Daoy (cell line): ENCODE measurements around the genes HAGH, RPL3L, RNF151, CASKIN1 and DNASE1L2.

DNA sequence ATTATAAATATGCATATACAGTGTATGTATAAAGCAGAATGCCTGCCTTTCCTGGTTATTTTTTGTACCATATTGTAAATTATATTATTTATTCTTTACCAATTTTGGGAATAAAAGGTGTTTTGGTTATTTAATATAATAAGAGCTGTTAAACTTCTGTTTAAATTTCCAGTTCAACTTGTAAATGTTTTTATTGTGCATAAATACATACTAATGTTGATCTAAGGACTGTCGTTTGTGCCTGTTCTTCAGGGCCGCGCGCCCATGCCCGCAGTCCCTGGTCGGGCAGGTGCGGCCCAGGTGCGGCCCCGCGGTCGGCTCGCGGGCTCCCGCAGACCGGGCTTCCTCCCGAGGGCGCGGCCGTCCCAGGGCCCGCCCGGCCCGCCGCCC is 400 bp upstream of the JPT2 start:
- RAMPAGE, long total RNA: no peak

DNA sequence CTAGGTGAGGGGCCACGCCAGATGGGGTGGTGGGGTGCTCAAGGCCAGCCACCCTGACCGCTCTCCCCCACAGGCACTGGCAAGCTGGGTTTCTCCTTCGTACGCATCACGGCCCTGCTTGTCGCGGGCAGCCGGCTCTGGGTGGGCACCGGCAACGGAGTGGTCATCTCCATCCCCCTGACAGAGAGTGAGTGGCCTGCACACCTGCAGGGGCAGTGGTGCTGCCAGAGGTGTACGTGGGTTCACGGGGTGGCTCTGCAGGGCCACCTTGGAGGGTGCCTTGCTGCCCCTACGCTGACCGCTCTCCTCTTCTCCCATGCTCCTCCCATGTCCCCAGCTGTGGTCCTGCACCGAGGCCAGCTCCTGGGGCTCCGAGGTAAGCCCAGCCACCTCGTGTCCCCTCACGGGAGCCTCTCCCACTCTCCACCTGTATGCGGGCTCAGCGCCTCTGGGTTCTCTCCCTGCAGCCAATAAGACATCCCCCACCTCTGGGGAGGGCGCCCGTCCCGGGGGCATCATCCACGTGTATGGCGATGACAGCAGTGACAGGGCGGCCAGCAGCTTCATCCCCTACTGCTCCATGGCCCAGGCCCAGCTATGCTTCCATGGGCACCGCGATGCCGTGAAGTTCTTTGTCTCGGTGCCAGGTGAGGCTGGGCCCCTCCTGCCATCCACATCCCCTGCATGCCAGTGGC is 3.5 kb downstream of the NME3 start:
- RAMPAGE, long total RNA: no peak

DNA sequence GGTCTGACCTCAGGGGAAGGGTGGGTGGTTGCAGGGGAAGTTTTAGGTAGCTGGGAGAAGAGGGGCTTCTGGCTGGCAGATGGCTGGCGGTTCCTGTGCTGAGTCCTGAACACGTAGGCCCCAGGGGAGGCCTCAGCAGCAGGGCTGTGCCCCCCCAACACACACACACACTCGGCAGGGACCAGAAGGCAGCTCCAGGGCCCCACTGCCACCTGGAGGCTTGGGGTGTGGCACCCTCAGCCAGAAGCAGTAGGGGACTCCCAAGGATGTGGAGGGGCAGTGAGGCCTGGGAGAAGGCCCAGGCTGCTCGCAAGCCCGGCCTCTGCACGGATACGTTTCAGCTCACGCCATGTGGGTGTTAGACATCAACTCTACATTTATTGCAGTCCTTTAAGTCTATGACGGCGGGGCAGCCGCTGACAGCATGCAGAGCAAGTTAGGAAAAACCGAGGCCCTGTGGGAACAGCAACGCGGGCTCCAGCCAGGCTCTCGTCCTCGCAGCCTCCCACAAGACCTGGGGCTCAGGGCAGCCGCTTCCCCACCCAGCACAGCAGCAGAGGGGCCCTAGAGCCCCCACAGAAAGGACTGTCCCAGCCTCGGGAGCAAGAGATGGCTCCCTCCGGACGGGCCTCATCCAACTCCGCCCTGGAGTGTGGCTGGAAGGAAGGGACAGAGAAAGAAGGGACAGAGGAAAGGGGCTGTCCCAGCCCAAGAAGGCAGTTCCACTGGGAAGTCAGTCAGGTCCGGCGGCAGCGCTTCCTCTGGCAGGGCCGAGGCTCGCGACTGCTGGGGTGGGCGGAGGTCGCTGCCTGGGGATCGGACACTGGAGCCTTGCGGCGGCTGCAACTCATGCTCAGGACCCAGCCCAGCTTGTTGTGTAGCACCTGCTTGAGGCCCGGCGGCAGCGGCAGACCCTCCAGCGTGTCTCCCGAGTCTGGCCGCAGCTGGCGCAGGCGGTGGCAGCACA is 3.7 kb upstream of the MRPS34 start:
- RAMPAGE, long total RNA: no peak

DNA sequence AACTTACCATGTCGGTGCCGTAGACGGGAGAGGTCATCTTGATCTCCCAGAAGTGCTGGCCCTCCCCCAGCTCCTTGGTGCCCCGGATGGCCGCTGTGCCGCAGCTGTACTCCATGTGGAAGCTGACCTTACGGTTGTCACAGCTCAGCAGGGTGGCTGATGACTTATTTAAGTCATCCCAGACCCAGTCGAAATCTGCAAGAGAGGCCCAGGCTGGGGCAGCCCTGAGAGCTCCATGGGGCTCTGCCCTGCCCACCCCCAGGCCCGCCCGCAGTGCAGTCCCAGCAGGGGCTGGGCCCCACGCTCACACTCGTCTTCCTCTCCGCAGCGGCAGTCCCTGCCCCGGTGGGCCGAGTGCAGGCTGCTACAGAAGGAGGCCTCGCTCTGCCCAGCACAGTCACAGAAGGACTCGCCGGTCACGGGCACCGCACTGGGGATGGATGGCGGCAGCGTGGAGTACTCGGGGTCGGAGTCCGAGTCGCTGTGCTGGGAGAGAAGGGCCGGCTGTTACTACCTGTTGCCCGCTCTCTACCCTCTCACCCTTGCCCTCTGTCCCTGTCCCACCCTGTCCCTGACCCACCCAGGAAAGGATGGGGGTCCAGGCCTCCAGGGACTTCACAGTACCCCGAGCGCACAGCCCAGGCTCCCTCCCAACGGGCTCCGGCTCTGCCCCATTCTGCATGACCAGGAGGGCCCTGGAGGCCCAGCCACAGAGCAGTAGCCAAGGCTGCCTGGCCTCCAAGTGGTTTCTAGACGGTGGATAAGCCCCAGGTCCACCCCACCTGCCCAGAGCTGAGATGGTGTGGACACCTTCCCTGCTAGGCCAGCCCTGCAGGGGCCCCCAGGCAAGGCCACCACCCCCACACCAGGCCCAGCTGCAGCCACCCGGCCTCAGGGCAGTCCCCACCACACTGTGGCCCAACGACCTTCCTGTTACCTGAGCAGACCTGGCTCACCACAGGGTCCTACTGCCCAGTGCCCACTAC is 4.0 kb downstream of the SPSB3 start:
- RAMPAGE, long total RNA: no peak

DNA sequence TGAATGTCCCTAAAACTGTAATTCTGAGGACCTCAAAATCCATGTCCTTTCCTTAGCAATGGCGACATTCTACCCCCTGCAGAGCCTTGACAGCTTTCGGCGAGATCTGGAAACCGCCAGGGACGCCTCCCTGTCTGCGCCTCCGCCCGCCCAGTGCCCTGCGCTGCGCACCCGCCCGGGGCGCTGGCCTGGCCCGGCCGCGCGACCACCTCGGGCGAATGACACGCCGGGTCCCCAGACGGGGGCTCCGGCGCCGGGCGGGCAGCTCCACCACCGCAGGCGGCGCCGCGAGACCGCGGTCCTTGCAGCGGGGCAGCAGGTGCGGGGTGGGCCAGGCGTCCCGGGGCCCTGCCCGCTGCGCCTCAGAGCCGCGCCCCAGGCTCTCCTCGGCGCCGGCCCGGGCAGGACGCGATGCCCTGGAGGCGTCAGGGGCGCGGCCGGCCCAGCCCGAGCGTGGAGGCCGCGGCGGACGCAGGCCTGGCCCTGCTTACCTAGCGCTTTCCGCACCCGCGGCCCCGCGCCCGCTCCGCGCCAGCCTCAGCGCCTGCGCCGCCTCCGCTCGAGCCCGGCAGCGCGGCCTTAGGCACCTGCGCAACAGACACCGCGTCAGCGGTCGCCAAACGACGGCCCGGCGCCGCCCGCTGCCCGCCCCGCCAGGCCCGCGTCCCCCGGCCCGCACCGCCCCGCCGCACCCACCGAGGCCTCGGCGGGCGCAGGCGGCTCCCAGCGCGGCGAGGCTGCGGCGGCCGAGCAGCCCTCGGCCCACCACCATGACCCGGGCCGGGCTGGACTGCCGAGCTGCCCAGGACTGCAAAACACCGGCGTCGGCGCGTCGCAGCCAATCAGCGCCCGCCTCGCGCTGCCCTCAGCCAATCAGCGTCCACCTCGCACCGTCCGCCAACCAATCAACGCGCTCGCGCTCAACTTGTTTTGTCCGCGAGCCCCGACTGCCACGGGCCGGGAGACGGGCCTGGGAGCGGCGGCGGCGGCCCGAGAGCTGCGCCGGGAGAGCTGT is at the start of gene HAGH:
TSS of gene HAGH (minus strand) at position 810 of the 1,015 bp plus-strand sequence.
- RAMPAGE, long total RNA: no peak

GRCh38 chr16:1904567-1905106 is 13.6 kb downstream of the HS3ST6 start:
- RAMPAGE, long total RNA: no peak

DNA sequence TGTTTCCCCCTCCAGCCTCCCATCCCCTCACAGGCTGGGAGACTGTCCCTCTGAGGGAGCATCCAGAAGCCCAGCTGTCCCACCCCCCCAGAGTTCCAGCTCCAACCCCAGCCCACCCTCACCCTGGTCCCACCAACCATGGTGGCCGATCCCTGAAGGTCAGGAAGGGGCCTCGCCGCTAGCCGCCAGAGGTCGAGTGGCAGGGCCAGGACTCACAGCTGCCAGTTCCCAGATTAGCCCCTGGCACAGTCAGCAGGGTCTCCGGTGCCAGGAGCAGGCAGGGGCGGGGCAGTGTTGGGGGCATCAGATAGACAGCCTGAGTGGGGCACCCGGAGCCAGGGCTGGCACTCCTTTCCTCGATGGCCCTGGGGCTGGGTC is at the start of gene RPL3L:
TSS of gene RPL3L (minus strand) at position 198 of the 378 bp plus-strand sequence.
- RAMPAGE, long total RNA: no peak

GRCh38 chr16:1966477-1967402 is at the start of gene RNF151:
Gene RNF151, plus strand, starts transcription at chr16:1966856.
- RAMPAGE, long total RNA: no peak

DNA sequence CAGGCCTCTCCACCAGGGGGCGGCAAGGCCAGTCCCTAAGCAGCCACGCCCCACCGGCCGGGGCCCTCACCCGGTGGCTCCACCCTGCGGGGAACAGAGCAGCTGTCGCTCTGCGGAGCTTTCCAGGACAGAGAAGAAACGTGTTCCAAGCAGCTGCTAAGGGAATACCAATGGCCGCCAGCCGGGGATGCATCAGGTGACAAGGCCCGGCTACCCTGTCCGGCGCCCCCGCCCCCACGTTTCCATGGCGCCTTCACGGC is 14.1 kb downstream of the SYNGR3 start:
- RAMPAGE, long total RNA: no peak

DNA sequence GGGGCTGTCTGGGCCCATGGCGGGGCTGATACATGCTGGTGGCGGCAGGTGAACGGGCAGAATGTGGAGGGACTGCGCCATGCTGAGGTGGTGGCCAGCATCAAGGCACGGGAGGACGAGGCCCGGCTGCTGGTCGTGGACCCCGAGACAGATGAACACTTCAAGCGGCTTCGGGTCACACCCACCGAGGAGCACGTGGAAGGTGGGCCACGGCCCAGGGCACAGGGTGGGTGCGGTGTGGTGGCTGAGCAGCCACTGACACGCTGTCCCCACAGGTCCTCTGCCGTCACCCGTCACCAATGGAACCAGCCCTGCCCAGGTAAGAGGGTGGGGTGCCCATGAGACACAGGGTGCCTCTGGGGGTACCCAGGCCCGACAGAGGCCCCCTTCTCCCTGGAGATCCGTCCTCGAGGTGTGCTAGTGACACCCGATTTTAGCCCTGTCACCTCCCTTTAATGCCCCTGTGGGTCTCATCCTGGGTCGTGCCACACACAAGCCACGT is 10.0 kb downstream of the NHERF2 start:
- RAMPAGE, long total RNA: no peak

GRCh38 chr16:2099489-2099820 is 36.2 kb downstream of the PKD1 start:
- RAMPAGE, long total RNA: no peak

GRCh38 chr16:2133773-2134121 is 2.0 kb downstream of the PKD1 start:
- RAMPAGE, long total RNA: no peak

DNA sequence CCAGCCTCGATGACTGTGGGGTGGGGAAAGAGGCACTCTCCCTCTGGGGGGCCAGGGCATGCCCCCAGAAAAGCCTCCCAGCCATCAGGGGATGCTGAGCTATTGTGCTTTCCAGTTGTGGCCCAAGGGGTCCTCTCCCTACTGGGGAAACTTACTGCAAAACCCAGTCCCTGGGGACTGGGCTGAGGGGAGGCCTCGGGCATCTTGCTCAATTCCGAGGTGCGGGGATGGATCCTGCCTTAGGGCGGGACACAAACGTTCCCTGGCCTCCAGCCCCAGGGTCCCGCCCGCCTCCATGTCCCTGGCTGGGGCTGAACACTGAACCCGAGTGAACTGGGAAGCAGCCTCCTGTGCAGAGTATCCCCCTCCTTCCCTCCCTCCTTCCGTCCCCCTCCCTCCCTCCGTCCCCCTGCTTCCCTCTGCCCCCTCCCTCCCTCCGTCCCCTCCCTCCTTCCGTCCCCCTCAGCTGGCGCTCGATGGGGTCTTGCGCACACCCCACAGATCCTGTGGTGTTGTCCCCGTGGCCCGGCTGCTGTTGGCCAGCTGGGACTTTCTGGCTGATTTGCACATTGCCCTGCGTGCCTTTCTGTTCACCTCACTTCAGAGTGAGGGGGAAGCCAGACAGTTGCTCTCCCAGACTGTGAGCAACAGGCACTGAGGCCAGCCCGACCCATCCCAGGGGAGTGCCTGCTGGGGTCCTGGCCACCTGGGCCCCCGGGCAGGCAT is 5.4 kb downstream of the TRAF7 start:
- RAMPAGE, long total RNA: no peak

- RAMPAGE, long total RNA: no peak
Observed at GRCh38 chr16:2167141-2167811, 11.7 kb downstream of the TRAF7 start.

DNA sequence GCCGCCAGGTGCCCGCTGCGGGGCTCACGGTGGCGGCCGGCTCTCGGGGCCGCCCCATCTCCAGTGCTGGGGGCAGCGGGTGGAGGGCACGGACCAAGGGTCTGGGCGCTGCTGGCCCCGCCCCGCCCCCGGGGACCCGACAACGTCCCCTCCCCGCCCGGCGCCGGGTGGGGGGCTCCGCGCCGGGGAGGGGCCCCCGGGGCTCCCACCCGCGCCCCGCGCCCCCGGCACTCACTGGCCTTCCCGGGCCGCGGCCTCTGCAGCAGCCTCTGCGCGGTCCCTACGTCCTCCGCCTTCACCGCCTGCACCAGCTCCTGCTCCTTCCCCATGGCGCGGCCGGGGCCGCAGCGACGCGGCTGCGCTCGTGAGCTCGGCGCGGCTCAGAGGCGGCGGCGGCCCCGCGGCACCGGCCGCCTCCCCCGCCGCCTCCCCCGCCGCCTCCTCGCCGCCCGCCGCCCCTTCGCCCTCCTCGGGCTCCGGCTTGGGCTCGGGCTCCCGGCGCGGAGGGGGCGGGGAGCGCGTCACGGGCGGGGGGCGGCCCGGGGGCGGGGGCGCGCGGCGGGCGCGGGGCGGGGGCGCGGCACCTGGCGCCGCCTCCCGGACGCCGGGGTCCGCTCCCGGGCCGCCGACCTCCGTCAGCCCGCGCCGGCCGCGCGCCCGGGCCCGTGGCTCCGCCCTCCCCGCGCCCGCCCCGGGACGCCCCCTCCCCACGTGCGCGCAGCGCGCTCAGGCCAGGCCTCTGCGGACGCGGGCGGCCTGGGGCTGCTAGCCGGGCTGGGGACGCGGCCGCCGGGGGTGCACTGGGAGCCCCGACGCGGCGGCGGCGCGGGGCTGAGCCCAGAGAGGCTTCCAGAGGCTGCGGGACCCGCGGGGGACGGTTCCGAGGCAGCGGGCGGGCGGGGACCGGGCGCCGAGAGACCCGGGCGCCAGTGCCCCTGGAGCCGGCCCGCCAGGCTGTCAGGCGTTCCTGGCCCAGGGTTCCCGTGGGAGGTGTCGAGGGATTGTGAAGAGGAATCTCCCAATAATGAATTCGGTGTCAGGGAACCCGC is at the start of gene CASKIN1:
TSS of gene CASKIN1 (minus strand) at position 502 of the 1,049 bp plus-strand sequence.
- RAMPAGE, long total RNA: no peak

GRCh38 chr16:2213096-2213632 is 1.5 kb downstream of the PGP start:
- RAMPAGE, long total RNA: no peak

DNA sequence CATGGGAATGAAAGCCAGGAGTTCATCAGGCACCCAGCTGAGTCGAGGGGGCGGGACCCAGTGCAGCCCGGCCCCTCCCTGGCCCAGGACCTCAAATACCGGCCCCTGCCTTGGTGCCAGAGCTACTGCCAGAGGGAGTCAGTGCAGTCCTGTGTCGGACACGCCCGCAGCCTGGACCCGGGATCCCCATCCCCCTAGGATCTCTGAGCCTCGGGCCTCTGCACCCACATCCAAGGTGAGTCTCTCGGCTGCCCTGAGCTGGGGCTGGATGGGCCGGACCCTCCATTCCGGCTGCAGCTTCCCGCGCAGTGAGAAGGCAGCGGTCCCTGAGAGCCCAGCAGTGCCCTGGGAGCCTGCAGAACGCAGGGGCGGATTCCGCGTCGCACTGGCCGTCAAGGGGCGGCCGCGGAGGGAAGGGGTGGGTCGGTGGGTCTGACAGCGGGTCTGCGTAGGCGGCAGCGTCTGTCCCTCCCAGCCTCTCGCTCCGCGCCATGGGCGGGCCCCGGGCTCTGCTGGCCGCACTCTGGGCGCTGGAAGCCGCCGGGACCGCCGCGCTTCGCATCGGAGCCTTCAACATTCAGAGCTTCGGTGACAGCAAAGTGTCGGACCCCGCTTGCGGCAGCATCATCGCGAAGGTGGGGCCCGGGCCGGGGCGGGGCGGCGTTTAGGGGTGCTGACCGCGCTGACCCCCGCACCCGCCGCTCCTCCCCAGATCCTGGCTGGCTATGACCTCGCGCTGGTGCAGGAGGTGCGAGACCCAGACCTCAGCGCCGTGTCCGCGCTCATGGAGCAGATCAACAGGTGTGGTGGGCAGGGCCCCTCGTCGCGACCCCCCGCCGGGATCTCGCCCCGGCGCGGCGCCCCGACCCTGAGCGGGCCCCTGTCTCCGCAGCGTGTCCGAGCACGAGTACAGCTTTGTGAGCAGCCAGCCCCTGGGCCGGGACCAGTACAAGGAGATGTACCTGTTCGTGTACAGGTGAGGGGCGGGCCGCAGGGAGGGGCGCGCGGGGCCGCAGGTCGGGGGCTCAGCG is at the start of gene DNASE1L2:
TSS of gene DNASE1L2 (plus strand) at position 119 of the 1,031 bp plus-strand sequence.
- RAMPAGE, long total RNA: no peak

DNA sequence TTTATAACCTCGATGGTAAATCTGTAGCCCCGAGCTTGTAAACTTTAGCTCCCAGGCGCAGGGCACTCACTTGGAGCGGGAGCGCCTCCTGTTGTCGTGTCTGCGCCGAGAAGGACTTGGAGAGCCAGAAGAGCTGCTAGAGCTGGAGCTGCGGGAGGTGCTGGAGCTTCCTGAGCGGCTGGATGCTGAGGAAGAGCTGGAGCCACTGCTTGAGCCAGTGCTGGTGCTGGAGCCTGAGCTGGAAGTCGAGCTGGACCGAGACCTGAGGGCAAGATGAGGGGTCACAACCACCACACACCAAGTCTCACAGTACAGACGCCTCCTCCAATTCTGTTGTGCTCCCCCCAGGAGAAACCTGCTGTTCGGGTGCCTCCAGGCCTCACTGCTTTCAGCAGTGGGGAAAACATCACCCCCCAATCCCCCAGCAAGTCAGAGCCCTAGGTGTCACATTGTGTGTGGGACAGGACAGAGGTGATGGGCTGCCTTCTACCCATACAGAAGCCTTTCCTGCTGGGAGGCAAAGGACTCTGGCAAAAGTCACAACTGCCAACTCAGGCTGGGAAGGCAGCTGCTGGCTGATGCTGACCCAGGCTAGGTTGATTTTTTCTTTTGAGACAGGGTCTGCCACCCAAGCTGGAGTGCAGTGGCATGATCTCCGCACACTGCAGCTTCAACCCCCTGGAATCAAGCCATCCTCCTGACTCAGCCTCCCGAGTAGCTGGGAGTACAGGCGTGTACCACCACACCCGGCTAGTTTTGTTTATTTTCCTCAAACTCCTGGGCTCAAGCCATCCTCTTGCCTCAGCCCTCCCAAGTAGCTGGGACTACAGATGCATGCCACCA is 4.7 kb downstream of the RNPS1 start:
- RAMPAGE, long total RNA: no peak

DNA sequence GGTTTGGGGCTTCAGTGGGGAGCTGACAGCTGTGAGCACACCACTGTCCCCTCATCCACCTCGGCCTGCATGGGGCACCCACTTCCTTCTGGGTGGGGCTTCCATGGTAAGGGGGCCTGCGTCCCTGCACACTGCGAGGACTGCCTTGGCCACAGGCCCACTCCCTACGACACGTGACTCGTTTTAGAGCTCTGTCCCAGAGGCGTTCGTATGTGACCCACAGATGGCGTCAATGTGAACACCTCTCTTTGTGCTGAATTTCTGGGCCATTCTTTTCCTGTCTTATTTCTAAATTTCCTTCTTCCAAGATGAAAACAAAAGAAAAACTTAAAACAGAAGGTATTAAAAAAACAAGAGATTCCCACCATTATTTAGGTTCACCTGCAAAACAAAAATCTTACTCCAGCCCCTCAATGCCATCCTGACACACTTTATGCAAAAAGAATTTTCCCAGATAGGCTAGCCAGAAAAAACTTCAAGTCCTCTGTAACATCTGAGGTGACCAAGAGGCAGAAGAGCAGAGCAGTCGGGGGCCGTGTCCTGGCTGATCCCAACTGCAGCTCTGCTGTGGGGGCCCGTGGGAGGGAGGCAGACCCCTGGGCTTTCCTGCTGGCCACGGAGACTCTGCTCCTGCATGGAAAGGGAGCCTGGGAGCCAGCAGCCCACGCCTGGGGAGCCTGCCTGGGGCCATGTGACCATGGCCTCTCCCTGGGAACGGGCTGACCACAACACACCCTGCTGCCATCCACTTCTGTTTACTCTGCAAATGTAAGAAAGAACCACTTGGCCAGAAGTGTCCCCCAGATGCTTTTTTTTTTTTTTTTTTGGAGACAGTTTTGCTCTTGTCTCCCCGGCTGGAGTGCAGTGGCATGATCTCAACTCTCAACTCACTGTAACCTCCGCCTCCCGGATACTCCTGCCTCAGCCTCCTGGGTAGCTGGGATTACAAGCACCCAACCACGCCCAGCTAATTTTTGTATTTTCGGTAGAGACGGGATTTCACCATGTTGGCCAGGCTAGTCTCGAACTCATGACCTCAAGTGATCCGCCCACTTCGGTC is 2.1 kb upstream of the TEDC2 start:
- RAMPAGE, long total RNA: no peak

DNA sequence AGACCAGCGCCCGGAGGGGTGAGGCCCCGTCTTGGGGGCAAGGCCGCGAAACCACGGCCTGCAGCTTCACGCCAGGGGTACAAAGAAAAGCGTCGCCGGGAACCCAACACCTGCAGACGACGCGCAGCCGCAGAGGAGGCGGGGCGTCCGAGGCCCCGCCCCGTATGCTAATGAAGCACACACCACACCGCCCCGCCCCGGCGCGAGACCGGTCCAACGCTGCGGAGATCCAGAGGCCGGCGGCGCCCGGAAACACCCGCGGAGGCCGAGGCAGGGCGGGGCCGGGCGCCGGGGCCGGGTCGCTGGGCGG is 284 bp upstream of the ATP6V0C start:
- RAMPAGE, long total RNA: no peak